Metastatic Liver Carcinoma in the Adrenal Gland (tissue), 2 donors: ENCODE results near the gene PLEKHS1.

GRCh38 chr10:112752082-112752725, 197.8 kb upstream of the TCF7L2 start:
- PRO-cap, 2 experiments: no peak in any of the 2 experiments

DNA sequence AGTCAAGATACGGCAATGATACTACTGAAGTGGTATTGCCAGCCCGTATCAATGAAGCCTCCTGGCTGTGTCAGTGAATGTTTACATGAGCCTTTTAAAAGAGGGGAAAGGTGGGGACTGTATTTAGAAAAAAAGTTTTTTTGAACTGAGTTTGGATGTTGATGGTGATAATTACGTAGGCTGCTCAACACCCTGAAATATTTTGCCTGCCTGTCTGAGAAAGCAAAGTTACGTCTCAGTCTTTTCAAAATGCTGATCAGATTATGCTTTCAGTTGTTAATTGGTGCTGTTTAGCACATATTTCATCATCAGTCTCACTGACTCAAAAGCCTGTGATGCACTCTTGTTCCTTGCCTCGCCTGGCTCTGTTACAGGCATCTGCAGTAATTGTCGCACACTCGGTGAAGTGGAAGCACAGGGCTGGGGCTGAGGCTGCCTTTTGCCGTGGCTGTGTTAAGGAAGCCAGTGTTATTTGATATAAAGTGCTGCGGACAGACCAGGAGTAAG, 157.3 kb upstream of the TCF7L2 start:
- PRO-cap, 2 experiments: no peak in any of the 2 experiments

- PRO-cap, 2 experiments: no peak in any of the 2 experiments
Observed at GRCh38 chr10:112826068-112826956, 123.7 kb upstream of the TCF7L2 start.

- PRO-cap, 2 experiments: no peak in any of the 2 experiments
Observed at GRCh38 chr10:112912345-112913112, 37.5 kb upstream of the TCF7L2 start.

- PRO-cap, 2 experiments: no peak in any of the 2 experiments
Observed at GRCh38 chr10:112949054-112949442, 999 bp upstream of the TCF7L2 start.

DNA sequence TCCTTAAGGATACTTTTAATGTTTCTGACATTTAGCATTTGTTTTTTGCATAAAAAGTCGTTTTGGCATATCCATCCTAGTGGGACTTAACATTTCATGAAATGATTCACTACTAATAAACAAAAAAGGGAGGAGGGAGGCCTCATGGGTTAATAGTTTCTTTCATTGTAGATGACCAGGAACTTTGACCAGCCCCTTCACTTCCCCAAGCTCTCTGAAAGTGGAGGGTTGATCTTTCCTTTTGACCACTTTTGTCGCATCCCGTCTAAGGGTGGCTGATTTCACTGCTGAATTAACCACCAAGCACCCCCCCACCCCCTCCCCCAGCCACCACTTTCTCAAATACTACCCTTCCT, 626 bp upstream of the TCF7L2 start:
- PRO-cap, 2 experiments: no peak in any of the 2 experiments

- PRO-cap, 2 experiments: no peak in any of the 2 experiments
Observed at GRCh38 chr10:113020483-113021222, 70.6 kb downstream of the TCF7L2 start.

DNA sequence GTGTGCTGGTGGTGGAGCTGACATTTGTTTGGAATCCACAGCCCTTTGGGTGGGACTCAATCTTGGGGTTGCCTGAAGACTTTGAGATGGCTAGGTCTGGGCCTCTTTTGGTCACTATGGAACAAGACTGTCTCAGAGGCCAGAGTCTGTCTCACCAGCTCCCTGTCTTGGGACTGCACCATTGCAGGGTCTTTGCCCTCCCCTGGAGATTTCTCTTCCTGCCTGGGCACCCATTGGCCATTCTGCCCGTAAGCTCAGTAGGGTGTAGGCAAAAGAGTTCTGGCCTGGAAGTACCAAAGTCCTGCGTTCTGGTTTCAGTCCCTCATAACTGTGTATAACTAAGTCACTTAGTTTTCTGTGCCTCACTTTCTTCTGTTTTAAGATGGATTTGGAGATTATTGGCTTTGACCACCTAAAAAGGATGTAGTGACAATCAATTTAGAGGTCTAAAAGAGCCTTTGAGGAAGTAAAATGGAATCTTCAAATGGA, 80.8 kb downstream of the TCF7L2 start:
- PRO-cap, 2 experiments: no peak in any of the 2 experiments

GRCh38 chr10:113122814-113123636, 173.0 kb downstream of the TCF7L2 start:
- PRO-cap, 2 experiments: no peak in any of the 2 experiments

DNA sequence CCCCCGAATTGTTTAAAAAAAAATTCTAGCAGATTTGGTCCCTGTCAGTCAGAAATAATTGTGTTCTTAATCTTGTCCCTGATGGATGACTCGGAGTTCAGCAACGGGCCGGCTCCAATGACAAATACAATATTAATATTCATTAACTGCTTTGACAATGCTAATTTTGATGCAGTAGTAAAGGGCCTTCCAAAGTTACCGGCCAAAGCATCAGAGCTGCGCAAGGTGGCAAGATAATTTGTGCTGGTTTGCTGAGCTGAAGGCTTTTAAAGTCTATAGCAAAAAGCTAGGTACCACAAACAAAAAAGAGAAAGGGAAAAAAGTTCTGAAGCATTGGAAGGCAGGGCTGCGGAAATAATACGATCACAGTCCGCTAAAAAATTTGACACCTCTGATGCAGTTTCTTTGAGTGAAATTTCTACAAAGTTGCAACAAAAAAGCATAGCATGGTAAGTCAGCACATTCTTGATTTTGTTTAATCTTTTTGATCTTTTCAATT, 175.5 kb downstream of the TCF7L2 start:
- PRO-cap, 2 experiments: no peak in any of the 2 experiments

GRCh38 chr10:113151510-113152143, 201.6 kb downstream of the TCF7L2 start:
- PRO-cap, 2 experiments: no peak in any of the 2 experiments

DNA sequence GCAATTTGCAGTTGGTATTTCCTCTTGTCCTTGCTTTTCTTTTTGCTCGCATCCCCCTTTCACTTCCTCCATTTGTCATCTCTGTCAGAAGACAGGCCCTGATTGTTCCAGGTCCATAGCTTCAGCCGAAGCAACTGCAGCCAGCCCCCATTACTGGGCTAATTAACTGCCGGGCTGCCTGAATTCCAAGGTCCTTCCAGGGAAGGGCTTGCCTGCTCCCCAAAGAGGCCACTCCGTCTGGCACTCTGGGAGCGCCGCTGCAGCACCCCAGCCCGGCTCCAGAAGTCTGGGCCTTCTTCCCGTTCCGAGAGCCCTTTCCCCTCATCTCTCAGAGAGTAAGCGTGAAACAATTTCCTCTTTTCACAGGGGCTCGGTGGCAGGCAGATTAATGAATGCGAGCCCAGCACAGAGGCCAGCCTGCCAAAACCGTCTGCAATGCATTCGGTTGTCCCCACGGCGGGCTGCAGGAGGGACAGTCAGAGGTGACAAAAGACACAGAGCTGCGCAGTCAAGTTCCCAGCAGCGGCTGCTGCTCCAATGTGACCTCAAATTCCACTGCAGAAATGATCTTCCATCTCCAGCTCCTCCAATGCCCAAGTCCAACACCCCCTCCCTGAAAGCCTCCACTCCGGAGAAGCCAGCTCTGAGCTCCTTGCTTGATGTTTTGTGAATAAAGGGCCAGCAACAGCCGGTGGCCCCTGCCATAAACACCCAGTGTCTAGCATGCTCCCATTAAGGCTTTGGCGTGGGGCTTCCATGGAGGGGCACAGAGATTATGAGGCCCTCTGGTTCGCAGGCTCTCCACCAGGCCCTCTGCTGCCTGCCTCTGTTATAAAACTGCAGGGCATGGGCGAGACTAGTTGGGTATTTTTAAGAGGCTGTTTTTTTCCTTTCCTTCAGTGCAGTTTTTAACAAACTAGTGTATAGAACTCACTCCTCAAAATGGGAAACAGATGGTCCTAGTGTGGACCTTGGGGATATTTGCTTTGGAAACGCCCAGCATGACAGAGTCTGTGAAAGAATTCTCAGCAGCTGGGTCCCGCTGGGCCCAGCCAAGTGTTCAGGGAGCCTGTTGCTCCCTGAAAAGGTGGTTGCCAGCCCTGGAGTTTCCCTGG, 279.2 kb upstream of the HABP2 start:
- PRO-cap, 2 experiments: no peak in any of the 2 experiments

DNA sequence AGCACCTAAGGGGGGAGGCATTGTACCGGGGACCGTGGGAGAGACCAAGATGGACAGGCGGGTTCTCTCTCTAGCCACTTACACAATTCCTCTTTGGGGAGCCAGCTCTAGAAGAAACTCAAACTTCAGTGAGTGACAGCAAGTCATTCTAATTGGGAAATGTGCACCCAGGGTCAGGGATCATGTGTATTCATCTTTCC, 73.1 kb upstream of the HABP2 start:
- PRO-cap, 2 experiments: peak in 2 of 2 experiments; most common minus-strand start position 84 of the sequence (in 2)

DNA sequence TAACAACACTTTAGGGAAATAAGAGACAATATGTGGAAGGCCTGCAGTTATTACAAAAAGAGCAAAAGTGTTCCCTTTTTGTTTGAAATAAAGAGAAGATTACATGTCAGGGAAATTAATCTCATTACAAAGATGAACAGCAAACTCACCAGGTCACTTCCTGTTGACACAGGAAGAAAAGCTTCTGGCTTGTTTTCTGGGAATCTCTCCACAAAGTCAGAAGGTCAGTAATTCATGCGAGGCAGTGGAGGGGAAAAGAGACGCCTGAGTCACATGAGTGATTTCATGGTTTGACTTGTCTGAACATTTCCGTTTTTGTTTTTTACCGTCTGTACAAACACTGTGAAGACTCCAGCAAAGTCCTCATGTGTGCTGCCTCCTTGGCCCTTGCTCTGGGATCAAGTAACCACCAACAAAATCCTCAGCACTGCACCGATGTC, 2.5 kb upstream of the HABP2 start:
- PRO-cap, 2 experiments: peak in 1 of 2 experiments; most common plus-strand start position 219 of the sequence (in 1)

- PRO-cap, 2 experiments: no peak in any of the 2 experiments
Observed at GRCh38 chr10:113557897-113558217, 5.0 kb downstream of the HABP2 start.

GRCh38 chr10:113584707-113585003, 31.8 kb downstream of the HABP2 start:
- PRO-cap, 2 experiments: no peak in any of the 2 experiments

GRCh38 chr10:113678663-113679474, 843 bp upstream of the CASP7 start:
- PRO-cap, 2 experiments: peak in 2 of 2 experiments; most common plus-strand start chr10:113679236 (in 2); most common minus-strand start chr10:113679114 (in 1)

DNA sequence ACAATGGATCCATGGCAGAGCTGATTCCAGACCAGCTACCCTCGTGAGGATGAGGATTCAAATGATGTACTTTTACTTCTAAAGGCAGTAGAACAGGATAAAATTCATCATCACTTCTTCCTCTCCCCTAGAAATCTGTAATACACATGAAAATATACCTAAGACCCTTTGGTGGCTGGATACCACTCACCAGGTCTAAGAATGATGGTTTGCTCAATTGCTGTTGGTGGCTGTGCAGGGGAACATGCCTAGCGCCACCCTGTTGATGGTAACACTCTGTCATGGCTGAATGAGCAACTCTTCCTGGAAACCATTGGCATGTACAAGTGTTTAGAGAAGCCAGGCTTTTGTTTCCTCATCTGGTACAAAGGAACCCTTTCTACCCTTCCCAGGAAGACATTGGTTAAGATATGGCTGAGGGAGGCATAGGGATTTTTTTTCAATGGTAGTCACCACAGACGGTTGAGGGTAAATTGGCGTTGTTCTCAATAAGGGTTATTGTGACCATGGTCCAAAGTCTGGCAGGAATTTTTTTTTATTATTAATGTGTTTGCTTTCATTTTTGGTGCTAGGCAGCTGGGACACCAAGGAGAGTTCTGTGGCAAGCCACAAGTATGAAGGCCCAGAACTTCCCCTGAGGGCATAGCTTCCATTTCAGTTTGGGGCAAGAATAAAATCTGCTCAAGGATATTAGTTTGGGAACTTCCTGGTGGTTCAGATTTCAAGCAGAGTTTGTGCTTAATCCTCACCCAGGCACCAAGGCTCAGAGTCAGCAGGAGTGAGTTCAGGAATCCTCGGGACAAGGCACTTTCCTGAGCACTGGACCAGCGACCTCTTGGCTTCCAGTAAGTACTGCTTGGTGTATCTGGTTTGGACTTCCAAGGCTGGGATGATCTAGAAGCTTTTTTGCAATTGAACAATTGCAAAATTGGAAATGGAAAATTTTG, at the start of gene PLEKHS1:
TSS of gene PLEKHS1 (plus strand) at position 766 of the 947 bp plus-strand sequence.
- PRO-cap, 2 experiments: no peak in any of the 2 experiments

GRCh38 chr10:113959325-113959875, 84.3 kb upstream of the ADRB1 start:
- PRO-cap, 2 experiments: no peak in any of the 2 experiments

DNA sequence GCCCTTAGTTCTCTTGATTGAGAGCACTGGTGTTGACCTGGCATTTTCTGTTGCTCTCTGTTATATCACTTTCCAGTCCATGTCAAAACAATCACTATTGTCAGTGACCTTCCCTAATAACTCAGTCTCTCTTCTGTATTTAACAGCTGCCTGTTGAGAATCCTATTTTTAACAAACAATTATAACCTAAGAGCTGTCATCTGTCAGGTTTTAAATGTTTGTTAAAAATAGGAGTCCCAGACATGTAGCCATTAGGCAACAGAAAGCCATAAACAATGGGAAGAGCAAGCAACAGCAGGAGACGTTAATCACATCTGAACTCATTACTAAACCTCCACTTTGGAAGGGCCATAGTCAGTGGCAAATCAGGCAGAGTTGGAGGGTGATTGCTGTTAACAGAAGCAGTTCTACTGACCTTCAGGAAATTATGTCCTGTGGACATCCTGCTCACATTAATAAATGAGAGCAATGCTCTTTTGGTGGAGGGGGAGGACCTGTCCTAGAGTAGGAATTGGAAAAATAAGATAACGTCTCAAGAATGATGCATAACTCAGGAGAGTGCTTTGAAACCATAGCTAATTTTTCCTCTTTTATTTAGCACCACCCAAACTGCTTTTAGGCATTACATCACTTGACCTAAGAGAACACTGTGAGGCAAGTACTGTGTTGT, 21.0 kb downstream of the ADRB1 start:
- PRO-cap, 2 experiments: no peak in any of the 2 experiments